ENCODE measurements around a stretch of chr18.

DNA sequence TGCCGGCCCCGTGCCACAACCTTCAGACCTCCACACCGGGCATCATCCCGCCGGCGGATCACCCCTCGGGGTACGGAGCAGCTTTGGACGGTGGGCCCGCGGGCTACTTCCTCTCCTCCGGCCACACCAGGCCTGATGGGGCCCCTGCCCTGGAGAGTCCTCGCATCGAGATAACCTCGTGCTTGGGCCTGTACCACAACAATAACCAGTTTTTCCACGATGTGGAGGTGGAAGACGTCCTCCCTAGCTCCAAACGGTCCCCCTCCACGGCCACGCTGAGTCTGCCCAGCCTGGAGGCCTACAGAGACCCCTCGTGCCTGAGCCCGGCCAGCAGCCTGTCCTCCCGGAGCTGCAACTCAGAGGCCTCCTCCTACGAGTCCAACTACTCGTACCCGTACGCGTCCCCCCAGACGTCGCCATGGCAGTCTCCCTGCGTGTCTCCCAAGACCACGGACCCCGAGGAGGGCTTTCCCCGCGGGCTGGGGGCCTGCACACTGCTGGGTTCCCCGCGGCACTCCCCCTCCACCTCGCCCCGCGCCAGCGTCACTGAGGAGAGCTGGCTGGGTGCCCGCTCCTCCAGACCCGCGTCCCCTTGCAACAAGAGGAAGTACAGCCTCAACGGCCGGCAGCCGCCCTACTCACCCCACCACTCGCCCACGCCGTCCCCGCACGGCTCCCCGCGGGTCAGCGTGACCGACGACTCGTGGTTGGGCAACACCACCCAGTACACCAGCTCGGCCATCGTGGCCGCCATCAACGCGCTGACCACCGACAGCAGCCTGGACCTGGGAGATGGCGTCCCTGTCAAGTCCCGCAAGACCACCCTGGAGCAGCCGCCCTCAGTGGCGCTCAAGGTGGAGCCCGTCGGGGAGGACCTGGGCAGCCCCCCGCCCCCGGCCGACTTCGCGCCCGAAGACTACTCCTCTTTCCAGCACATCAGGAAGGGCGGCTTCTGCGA, 15.0 kb downstream of the NFATC1 start:
- PRO-cap, 3 experiments = no peak in any of the 3 experiments
- RRBS = 88% methylated on average over 4 of the region's 78 CpGs

- PRO-cap, 3 experiments = no peak in any of the 3 experiments
- RRBS = 24% methylated on average over 4 of the region's 10 CpGs
These were observed 130.9 kb downstream of the NFATC1 start for GRCh38 chr18:79526691-79526916.

DNA sequence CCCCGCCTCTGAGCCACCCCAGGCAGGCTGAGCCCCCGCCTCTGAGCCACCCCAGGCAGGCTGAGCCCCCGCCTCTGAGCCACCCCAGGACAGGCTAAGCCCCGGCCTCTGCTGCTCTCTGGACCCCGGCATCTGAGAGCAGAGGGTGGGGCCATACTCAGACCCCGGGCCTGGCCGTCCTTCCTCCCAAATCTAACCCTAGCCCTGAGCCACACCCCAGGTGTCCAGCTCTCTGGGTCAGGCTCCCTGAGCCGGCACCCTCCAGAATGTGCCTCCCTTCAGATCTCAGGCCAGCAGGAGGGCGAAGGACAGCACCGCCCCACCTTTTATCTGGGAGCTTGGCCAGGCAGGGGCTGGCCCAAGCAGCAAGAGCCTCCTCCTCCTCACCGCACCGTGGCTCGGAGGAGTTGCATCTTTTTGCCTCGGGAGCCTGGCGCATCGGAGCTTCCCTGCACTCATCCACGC, 69.2 kb upstream of the CTDP1 start:
- PRO-cap, 3 experiments = no peak in any of the 3 experiments
- RRBS = 59% methylated on average over 4 of the region's 17 CpGs

GRCh38 chr18:79680335-79681080, 905 bp downstream of the CTDP1 start:
- PRO-cap, 3 experiments = peak in 1 of 3 experiments; most common minus-strand start chr18:79680501 (in 1)
- RRBS = no CpG with 5 or more reads among the region's 32 CpGs

GRCh38 chr18:79690585-79691119, 11.0 kb downstream of the CTDP1 start:
- PRO-cap, 3 experiments = no peak in any of the 3 experiments
- RRBS = no CpG with 5 or more reads among the region's 19 CpGs

DNA sequence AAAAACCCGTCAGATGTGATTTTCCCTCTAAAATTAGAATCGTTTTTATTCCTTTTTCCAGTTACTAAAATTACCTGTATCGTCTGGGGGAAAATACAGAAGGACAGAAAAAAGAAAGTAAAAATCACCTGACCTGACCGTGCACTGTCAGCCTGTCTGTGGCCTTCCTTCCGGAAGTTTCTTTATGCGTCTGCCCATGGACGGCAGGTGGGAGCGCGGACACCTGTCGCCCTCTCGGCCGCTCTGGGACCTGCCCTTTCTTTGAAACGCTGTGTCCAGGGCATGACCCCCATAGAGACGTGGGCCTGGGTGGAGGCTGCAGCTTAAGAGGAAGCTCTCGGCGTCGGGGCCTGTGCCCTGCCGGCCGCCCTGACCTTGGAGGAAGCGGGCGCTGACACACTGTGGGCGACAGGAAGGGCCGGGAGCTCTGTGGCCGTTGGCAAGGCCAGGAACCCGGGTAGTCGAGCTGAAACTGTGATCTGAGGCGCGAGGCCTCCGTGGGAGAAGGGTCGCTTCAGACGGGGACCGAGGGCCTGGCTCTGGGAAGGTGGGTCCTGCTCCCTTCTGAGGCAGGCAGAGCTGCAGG, 28.1 kb downstream of the KCNG2 start:
- PRO-cap, 3 experiments = no peak in any of the 3 experiments
- RRBS = 54% methylated on average over 7 of the region's 32 CpGs

DNA sequence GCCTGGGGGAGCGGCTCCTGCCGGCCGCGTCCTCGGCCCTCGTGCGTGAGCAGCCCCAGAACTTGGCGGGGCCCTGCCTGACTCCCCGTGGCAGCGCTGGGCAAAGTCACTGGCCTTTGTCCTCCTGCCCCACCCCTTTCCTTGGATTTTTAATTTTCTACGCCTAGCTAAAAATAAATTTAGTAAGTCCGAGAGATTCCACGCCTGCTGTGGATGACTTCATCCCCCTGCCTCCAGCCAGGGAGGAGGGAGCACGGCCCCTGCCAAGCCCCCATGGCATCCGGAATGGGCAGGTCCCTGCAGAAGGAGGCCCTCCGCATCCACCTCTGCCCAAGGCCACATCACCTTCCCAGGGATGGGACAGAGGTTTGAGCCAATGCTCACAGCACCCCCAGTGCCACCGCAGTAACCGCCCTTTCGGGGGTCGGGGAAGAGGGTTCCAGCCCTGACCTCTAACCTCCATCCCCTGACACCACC, 51.5 kb downstream of the SLC66A2 start:
- PRO-cap, 3 experiments = peak in 1 of 3 experiments; most common minus-strand start position 140 of the sequence (in 1)
- RRBS = no CpG with 5 or more reads among the region's 20 CpGs

GRCh38 chr18:79901195-79901721, 50.2 kb downstream of the SLC66A2 start:
- PRO-cap, 3 experiments = no peak in any of the 3 experiments
- RRBS = no CpG with 5 or more reads among the region's 11 CpGs

- PRO-cap, 3 experiments = no peak in any of the 3 experiments
- RRBS = no CpG with 5 or more reads among the region's 31 CpGs
These were observed 47.8 kb downstream of the SLC66A2 start for GRCh38 chr18:79903524-79904222.

DNA sequence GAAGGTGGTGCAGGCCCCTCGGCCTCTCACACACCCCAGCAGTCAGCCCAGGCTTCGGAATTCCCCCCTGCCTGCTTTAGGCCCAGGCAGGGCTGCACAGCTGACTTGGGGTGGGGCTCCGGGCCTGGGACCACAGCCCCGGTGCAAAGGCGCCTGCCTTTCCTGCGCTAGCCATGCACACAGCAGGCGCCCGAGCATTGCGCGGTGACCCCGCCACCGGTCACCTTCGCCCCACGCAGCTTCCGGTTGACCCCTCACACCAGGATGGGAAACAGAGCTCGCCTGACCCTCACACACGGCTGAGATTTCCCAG, 46.1 kb downstream of the SLC66A2 start:
- PRO-cap, 3 experiments = no peak in any of the 3 experiments
- RRBS = 86% methylated on average over 10 of the region's 17 CpGs

DNA sequence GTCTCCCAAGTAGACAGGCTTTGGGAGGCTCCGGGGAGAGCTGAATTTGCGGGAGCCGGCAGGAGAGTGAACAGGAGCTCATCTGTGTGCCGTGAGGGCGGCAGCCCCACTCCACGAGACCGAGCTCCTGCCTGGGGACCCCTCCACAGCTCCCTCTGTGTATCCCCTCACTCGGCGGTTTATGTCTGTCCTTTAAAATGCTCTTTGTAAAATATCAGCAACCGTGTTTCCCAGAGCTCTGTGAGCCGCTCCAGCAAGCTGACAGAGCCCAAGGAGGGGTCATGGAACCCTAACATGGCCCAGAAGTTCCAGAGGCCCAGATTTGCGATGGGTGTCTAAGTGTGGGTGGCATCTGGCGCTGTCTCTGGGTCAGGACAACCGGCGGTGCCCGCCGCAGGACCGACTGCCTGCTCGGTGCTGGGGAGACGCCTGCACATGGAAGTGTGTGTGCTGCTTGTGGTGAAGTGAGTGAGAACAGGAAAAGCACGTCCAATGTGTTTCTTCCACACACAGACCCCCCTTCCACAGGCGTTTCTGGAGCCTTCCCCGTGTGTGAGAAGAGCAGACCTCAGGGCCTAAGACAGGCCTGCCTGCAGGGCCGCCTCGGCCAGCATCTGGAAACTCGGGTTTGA, 34.8 kb downstream of the SLC66A2 start:
- PRO-cap, 3 experiments = no peak in any of the 3 experiments
- RRBS = no CpG with 5 or more reads among the region's 26 CpGs

GRCh38 chr18:79922692-79923240, 28.7 kb downstream of the SLC66A2 start:
- PRO-cap, 3 experiments = no peak in any of the 3 experiments
- RRBS = no CpG with 5 or more reads among the region's 14 CpGs

- PRO-cap, 3 experiments = no peak in any of the 3 experiments
- RRBS = no CpG with 5 or more reads among the region's 10 CpGs
These were observed 16.8 kb downstream of the SLC66A2 start for GRCh38 chr18:79934331-79935294.

- PRO-cap, 3 experiments = no peak in any of the 3 experiments
- RRBS = 78% methylated on average over 1 of the region's 16 CpGs
These were observed 11.5 kb downstream of the SLC66A2 start for GRCh38 chr18:79939834-79940377.

DNA sequence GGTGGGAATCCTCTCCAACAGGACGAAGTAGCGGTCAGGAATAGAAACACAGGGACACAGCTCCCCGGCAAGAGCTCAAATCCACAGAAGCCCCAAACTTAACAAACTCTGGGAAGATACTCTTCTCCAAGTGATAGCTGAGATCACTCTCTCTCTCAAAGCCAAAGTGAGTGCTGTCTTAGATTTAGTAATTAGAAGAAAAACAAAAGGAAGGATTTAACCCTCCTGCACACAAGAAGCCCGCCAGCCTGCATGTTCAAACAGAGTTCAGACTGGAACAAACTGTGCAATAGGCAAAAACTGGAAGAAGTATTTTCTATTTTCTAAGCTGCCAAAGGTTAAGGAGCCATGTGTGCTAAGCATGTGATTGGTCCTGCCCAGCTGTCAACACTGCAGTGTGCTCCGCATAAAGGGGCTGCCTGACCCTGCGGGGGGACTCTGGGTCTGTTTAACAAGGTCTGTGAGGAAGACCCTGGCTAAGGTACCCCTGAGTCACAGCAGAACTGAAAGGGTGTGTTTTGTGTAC, 9.0 kb downstream of the SLC66A2 start:
- PRO-cap, 3 experiments = no peak in any of the 3 experiments
- RRBS = no CpG with 5 or more reads among the region's 6 CpGs

GRCh38 chr18:79943787-79944565, 7.5 kb downstream of the SLC66A2 start:
- PRO-cap, 3 experiments = no peak in any of the 3 experiments
- RRBS = 53% methylated on average over 6 of the region's 22 CpGs

DNA sequence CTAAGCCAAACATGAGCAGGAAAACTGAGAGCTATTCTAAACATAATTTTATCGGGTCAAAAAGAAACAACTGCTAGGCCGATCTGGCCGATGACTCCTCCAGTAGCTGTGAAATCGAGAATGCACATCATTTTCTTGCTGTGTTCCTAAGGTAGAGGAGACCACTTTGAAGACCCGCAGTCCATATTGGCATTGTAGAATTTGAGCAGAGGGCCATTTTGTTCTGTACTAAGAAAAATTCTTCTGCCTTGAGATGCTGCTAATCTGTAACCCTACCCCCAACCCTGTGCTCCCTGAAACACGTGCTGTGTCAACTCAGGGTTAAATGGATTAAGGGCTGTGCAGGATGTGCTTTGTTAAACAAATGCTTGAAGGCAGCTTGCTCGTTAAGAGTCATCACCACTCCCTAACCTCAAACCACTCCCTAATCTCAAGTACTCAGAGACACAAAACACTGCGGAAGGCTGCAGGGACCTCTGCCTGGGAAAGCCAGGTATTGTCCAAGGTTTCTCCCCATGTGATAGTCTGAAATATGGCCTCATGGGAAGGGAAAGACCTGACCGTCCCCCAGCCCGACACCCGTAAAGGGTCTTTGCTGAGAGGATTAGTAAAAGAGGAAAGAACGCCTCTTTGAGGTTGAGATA, 4.4 kb upstream of the HSBP1L1 start:
- PRO-cap, 3 experiments = no peak in any of the 3 experiments
- RRBS = no CpG with 5 or more reads among the region's 12 CpGs

DNA sequence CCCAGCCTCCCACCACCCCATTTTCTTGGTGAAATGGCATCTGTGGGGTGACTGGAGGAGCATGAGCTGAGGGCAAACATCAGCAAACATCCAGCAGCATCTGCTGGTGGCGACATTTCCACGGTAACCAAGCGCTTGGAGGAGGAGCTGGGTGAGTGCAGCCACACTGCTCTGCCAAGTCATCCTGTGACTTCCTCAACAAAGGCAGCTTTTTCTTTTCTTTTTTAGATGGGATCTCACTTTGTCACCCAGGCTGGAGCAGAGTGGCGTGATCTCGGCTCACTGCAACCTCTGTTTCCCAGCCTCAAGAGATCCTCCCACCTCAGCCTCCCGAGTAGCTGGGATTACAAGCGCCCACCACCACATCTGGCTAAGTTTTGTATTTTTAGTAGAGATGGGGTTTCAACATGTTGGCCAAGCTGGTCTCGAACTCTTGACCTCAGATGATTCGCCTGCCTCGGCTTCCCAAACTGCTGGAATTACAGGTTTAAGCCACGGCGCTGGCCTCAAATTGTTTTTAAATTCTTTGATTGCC, 5.5 kb downstream of the TXNL4A start:
- PRO-cap, 3 experiments = no peak in any of the 3 experiments
- RRBS = no CpG with 5 or more reads among the region's 12 CpGs

DNA sequence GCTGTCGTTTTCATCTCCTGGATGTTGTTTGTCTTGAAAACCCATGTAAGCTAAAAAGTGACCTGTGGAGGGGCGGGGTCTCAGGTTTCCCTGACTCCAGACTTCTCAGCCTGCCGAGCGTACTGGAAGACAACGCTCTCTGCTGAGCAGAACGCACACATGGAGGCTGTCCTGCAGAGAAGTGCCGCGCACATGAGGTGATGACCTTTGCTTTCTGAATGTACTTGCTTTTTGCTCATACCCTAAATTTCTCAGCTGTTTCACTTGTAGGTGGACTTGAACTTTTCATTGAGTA, 4.1 kb downstream of the RBFA start:
- PRO-cap, 3 experiments = no peak in any of the 3 experiments
- RRBS = no CpG with 5 or more reads among the region's 8 CpGs

GRCh38 chr18:80045396-80046296, 11.4 kb downstream of the RBFA start:
- PRO-cap, 3 experiments = no peak in any of the 3 experiments
- RRBS = no CpG with 5 or more reads among the region's 29 CpGs